Gastrocnemius medialis (tissue), 3 donors: ENCODE data around the genes DRG1, PISD and RFPL3.

DNA sequence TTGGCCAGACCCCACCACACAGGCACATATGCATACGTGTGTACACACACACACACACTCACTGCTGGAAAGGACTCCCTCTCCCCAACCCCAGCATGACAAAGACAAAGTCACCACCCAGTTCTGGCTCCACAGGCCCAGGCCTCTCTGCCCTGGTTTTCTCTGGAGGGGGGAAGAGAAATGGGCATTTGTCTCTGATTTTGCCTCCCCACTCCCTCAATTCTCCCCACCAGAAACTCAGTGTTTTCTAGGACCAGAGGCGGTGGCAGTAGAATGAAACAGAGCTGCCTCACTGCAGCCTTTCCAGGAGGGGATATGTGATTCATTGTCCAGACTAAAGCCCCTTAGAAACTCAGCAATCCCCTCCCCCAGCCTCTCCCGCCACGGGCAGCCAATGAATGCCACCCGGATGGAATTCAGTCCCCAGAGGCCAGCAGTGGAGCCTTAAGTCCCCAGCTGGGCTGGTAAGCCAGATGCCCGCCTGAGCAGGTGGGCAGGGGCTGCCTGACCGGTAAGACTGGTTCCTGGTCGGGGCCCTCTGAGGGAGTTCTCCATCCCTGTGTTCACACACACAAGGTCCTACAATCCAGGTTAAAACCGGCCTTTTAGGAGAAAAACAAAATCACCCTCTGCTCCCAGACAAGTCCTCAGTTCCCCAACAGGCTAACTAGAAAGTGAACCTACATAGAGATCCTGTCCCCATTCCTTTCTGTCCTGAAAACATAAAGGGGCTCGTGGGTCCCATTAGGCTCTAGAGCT lies 3.0 kb downstream of the PATZ1 start:
- PRO-cap: no peak
- RAMPAGE, long total RNA, 3 experiments: no peak in any of the 3 experiments

- PRO-cap: unidirectional peak, plus-strand start at chr22:31346123
- RAMPAGE, long total RNA, 3 experiments: no peak in any of the 3 experiments
These were observed 601 bp downstream of the PATZ1 start for GRCh38 chr22:31345318-31346171.

- PRO-cap: bidirectional peak, plus-strand start at chr22:31399626, minus-strand start at chr22:31399469
- RAMPAGE, long total RNA, 3 experiments: start-site peak on the plus strand in 3 of 3 experiments, at chr22:31399591-31399660 at its widest, 364 to 911 reads per replicate
These were observed at the start of gene DRG1 for GRCh38 chr22:31399240-31400079. DRG1 (plus strand) TSS chr22:31399604.

- PRO-cap: no peak
- RAMPAGE, long total RNA, 3 experiments: no peak in any of the 3 experiments
These were observed 45.2 kb downstream of the PISD start for GRCh38 chr22:31616750-31617346.

DNA sequence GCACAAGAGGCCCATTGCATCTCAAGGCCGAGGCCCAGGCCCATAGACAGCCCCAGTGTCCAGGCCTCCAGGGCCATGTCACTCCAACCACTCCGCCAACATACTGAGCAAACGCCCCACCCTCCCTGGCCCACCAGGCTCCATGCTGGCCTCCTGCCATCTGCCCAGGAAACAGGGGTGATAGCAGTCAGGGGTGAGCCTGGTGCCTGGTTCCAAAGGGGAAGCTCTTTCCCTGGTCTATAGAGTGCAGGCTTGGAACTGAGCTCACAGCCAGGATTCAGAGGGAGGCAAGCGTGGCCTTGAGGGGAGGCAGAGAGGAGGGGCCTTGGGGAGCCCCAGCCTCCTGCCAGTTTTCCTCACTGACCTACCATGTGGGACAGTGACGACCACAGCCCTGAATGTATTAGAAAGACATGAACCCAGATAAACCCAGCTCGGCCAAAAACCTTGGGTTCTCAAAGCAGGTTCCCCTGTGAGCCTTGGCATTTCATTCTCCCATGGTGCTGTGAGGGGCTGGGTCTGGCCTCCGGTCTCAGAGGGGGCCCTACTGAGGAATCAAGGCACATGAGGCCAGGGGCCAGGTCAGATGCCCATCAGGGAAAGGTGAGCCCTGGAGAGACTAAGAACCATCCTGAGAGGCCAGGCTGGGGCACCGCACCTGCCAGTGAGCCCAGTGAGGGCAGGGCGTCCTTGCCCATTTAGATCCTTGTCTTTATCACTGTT lies 34.5 kb downstream of the PISD start:
- PRO-cap: no peak
- RAMPAGE, long total RNA, 3 experiments: no peak in any of the 3 experiments

- PRO-cap: no peak
- RAMPAGE, long total RNA, 3 experiments: no peak in any of the 3 experiments
These were observed 15.6 kb downstream of the PISD start for GRCh38 chr22:31646129-31647198.

GRCh38 chr22:31662086-31662802 lies at the start of gene PISD:
PISD (minus strand) TSS chr22:31662215.
- PRO-cap: bidirectional peak, plus-strand start at chr22:31662330, minus-strand start at chr22:31662215
- RAMPAGE, long total RNA, 3 experiments: start-site peak on the minus strand in 2 of 3 experiments, at chr22:31662215-31662220 at its widest, 59 to 85 reads per replicate

GRCh38 chr22:31841433-31841929 lies 87.7 kb downstream of the DEPDC5 start:
- PRO-cap: no peak
- RAMPAGE, long total RNA, 3 experiments: no peak in any of the 3 experiments

DNA sequence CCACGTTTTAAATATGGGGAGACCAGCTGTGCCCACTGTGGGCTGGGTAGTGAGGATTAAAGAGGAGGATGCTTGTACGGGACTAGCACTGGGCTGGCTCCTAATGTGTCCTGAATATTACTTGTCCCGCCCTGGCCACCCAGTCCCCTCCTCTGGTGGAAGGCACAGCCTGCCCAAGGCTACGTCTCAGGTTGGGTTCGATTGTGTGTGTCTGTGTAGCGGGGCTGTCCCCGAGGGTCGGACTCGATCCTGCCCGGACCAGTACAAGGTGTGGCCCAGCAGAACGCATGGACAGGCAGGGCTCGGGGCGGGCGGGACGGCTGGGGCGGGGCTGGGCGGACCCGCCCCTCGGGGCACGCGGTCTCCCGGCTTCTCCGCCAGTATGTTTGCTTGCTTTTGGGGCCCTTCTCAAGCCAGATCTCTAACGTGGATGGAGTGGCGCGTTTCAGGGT lies 580 bp upstream of the YWHAH start:
- PRO-cap: bidirectional peak, plus-strand start at position 344 of the sequence, minus-strand start at position 265 of the sequence
- RAMPAGE, long total RNA, 3 experiments: no peak in any of the 3 experiments

- PRO-cap: no peak
- RAMPAGE, long total RNA, 3 experiments: no peak in any of the 3 experiments
These were observed 7.6 kb downstream of the SLC5A1 start for GRCh38 chr22:32050620-32051045.

DNA sequence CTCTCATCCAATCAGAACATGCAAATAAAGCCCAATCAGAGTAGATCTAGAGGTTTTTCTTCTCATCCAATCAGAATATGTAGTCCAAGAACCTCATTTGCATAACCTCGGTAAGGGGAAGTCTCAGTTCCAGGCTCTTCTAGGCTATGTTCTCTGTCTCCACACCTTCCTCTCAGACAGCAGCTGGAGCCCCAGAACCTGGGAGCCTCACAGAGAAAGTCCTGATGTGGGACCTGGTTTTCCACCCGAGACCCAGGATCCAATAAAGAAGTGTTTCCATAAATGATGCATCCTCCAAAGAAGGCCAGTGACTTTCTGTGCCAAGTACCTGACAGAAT lies 2.5 kb upstream of the RFPL3 start:
- PRO-cap: no peak
- RAMPAGE, long total RNA, 3 experiments: no peak in any of the 3 experiments

- PRO-cap: no peak
- RAMPAGE, long total RNA, 3 experiments: no peak in any of the 3 experiments
These were observed at the start of gene RFPL3 for GRCh38 chr22:32357661-32357968. RFPL3 (plus strand) TSS chr22:32357867.

GRCh38 chr22:32680113-32680636 lies 121.3 kb upstream of the TIMP3 start:
- PRO-cap: no peak
- RAMPAGE, long total RNA, 3 experiments: no peak in any of the 3 experiments

- PRO-cap: unidirectional peak, plus-strand start at chr22:32761791
- RAMPAGE, long total RNA, 3 experiments: no peak in any of the 3 experiments
These were observed 39.9 kb upstream of the TIMP3 start for GRCh38 chr22:32761582-32762038.

- PRO-cap: no peak
- RAMPAGE, long total RNA, 3 experiments: no peak in any of the 3 experiments
These were observed 794 bp upstream of the TIMP3 start for GRCh38 chr22:32800593-32801228.

- PRO-cap: no peak
- RAMPAGE, long total RNA, 3 experiments: no peak in any of the 3 experiments
These were observed 14.8 kb downstream of the TIMP3 start for GRCh38 chr22:32816217-32816816.

GRCh38 chr22:32831624-32832659 lies 30.4 kb downstream of the TIMP3 start:
- PRO-cap: no peak
- RAMPAGE, long total RNA, 3 experiments: no peak in any of the 3 experiments

- PRO-cap: no peak
- RAMPAGE, long total RNA, 3 experiments: no peak in any of the 3 experiments
These were observed 49.5 kb downstream of the TIMP3 start for GRCh38 chr22:32850849-32851538.

GRCh38 chr22:32854096-32855047 lies 52.9 kb downstream of the TIMP3 start:
- PRO-cap: no peak
- RAMPAGE, long total RNA, 3 experiments: no peak in any of the 3 experiments

GRCh38 chr22:32857122-32857583 lies 55.6 kb downstream of the TIMP3 start:
- PRO-cap: no peak
- RAMPAGE, long total RNA, 3 experiments: no peak in any of the 3 experiments